Measurements from ENCODE around the genes INSL5 and WLS.

GRCh38 chr1:66728976-66729472 lies 23.2 kb upstream of the DYNLT5 start:
- PRO-cap: no peak

GRCh38 chr1:66801185-66801448 lies at the start of gene INSL5:
Gene INSL5 (minus strand): TSS chr1:66801276.
- PRO-cap: no peak

DNA sequence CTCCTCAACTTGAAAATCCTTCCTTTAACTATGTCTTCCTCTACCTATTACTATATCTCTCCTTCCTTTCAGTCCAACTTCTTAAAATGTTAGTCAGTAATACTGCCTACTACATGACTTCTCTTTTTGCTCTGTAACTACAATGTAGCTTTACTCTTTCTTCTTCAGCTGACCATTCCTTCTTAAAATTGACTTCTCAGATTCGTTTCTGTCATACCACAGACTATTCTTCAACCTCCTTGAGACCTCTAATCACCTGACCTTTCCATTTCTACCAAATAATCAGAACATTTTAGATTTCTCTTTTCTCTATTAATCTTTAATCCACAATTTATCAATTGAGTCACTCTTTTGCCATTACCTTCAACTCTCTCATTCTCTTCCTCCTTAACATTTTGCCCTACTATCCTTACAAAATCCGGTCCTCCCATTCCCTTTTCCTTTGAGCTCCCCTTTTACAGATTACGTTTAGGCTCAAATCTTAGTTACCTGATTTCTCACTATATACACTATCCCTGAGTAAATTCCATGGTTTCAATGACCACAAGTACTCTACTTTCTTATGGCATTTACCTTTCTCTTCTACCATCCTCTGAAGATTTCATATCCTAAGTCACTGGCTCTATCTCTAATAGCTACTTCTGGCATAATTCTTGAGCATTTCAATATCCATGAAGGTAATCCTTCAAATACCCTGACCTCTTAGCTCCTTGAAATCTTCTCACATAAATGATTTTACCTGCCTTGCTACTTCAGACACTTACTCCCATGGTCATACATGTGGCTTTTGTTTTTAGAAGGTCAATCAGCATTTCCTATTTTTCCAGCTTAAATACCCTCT lies 17.4 kb downstream of the DNAI4 start:
- PRO-cap: no peak

DNA sequence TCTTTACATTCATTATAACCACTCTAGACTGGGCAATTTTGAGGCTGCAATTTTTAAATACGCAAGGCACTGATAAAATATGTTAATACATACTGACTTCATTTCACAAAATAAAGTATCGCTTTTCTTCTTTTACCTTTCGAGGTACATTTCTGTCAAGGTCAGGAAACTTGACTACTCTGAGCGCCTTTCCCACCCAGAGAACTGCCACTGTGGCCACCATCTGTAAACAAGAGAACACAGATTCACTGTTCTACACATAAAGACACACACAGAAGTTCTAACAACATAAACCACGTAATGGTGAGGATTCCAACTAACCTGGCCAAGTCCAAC lies 1.3 kb downstream of the SLC35D1 start:
- PRO-cap: no peak

GRCh38 chr1:67052971-67053278 lies 1.0 kb downstream of the SLC35D1 start:
- PRO-cap: no peak

DNA sequence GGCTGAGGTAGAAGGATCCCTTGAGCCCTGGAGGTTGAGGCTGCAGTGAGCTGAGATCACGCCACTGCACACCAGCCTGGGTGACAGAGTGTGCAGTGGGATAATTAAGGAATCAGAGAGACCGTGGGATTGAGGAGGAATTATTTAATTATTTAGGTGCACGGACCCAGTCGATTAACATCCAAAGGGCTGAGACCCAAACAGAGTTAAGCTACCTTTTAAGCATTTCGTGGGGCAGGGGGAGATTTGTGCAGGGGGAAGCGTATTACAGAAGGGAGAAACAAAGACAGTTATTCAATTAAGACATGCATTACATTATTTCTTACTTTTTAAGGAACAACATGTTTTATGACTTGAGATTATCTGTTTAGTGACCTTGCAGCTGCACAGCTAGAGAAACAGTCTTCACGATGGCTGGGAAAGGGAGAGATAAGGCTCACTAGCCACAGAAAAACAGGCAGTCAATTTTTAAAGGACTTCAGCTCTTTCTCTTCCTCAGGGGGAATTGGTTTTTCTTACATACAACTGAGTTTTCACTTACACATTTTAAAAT lies 7.0 kb upstream of the C1orf141 start:
- PRO-cap: no peak

GRCh38 chr1:67478912-67479520 lies 48.8 kb upstream of the SERBP1 start:
- PRO-cap: no peak

DNA sequence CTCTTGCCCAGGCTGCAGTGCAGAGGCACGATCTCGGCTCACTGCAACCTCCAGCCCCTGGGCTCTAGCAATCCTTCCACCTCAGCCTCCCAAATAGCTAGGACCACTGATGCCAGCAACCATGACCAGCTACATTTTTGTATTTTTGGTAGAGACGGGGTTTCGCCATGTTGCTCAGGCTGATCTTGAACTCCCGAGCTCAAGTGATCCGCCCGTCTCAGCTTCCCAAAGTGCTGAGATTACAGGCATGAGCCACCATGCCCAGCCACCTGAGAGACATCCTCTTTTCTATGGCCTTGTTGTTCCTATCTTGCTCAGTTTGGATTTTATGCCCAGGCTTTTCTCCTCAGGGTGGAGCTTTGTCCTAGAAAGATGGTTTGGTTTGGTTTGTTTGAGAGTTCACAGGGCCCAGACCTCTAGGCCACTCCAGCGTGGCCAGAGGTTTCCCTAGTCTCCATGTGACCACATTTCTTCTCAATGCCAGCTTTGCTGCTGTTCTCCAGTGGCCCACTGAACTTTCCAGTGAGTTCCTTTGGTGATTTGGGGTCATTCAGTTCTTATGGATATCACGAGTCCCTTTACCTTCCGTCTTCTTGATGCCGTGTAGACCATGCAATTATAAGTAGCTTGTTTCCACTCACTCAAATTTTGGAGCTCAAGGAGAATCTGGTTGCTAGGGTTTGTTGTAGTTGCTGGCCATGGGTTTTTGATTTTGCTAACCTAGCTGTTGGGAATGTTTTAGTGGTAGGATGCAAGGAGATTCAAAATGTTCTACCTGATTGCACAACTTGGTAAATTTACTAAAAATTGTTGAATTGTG lies 92.6 kb upstream of the SERBP1 start:
- PRO-cap: no peak

DNA sequence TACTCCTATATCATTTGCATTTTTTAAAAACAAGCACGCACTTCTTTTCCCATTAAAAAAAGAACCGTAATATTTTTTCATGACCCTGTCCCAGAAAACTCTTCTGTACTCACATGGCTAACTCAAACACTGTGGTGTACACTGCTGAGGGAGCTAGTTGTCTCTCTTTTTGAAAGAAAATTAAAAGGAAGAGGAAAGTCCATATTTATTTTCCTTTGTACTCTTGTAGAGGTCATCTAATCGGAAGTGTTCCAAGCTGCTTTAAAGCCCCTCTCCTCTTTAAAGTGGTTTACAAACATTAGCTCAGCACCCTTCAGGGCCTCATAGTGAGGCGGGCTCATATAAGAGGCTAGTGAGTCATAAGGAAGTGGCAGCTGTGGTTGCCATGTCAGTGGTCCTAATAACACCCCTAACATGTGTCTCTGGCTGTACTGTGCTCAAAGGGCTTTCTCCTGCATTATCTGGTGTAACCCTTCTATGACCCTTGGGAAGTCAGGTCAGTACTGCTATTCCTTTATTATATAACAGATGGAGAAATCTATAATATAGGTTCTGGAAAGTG lies 104.4 kb upstream of the SERBP1 start:
- PRO-cap: no peak

DNA sequence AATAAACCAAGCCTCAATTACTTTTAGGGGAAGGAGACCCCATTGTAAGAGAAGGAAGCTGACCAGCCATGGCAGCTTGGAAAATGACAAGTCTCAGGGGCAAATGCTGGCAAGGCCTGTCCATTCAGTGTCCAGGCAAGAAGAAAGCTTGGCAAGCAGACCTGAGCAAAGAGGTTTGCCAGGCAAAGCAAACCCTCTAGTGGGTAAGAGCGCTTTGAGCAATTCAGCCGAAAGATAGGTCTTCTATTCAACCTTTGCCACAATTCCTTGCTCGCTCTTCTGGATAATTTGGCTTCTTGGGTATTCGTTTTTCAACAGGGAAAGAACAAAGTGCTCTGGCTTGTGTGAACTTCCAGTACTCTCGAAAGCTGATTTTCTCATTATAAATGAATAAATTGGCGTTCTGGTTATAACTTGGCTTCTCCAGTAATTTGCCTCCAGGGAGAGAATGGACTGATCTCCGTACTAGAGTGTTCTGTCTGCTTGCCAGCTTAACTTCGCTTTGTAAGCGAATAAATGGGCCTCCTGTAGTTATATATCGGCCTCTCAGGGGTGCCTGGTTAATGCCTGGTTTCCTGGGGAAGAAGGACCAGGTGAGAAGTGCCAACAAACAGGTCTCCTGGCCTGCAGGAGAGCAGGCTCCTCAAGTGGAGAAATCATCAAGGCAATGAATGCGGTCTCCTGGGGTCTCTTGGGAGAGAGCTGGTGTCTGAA lies 107.2 kb upstream of the SERBP1 start:
- PRO-cap: no peak

DNA sequence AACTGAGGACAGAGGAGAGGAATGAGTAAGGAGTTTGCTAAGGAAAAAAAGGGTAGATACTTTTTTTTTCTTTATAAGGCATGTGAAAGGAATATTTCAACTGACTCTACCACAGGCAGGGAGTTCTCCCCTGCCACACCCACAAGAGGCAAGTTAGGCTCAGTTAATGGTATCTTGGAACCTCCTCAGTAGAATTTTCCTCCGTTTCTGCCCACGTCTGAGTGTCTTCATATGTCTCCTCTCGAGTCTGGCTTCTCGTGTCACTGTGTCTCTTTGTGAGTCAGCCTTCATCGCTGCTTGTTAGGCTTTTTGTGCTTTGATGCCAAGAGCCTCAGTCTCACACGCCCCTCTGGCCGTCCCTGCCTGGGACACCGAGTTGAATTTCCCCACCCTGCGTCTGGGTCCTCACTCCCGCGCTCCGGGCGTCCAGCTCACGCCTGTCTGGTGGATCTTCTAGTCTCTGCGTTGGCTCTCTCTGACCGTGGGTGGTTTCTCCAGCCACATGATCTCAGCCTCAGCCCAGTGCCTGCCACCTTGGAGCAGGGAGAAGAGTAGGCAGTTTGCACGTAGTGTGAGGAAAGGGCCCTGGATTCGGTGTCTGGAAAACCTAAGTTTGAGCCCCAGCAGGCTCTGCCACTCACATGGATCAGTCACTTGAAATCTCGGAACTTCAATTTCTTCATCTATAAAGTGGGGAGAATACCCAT lies 125.7 kb upstream of the GADD45A start:
- PRO-cap: no peak

DNA sequence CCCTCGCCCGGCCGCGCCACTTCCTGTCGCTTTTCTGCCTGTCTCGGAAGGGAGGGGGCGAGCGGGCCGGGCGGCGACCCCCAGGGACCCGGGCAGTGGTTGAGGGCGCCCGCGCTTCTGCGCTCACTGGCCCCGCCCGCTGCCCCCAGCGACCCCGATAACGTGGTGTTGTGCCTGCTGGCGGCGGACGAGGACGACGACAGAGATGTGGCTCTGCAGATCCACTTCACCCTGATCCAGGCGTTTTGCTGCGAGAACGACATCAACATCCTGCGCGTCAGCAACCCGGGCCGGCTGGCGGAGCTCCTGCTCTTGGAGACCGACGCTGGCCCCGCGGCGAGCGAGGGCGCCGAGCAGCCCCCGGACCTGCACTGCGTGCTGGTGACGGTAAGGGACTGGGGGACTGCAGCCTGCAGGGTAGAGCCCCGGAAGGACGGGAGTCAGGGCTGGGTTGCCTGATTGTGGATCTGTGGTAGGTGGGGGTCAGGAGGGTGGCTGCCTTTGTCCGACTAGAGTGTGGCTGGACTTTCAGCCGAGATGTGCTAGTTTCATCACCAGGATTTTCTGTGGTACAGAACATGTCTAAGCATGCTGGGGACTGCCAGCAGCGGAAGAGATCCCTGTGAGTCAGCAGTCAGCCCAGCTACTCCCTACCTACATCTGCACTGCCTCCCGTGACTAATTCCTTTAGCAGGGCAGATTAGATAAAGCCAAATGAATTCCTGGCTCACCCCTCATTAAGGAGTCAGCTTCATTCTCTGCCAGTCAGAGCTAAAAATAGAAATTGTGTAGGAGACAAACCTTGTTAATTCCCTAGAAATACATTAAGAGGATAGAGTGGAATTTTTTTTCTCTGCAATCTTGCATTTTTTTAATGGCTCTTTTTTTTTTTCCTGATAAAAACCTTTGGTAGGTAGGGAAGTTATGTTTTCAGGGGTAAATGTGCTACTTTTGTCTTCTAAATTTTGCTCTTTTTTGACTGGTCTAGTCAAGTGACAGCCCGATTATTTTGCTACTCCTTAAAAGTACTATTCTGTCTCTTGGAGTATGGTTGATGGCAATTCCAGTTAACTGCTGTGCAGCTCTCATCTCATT lies 1.5 kb downstream of the GADD45A start:
- PRO-cap: bidirectional peak, plus-strand start at position 168 of the sequence, minus-strand start at position 36 of the sequence; bidirectional peak, plus-strand start at position 253 of the sequence, minus-strand start at position 247 of the sequence

- PRO-cap: no peak
Measured at GRCh38 chr1:67735890-67736814, 51.2 kb downstream of the GADD45A start.

DNA sequence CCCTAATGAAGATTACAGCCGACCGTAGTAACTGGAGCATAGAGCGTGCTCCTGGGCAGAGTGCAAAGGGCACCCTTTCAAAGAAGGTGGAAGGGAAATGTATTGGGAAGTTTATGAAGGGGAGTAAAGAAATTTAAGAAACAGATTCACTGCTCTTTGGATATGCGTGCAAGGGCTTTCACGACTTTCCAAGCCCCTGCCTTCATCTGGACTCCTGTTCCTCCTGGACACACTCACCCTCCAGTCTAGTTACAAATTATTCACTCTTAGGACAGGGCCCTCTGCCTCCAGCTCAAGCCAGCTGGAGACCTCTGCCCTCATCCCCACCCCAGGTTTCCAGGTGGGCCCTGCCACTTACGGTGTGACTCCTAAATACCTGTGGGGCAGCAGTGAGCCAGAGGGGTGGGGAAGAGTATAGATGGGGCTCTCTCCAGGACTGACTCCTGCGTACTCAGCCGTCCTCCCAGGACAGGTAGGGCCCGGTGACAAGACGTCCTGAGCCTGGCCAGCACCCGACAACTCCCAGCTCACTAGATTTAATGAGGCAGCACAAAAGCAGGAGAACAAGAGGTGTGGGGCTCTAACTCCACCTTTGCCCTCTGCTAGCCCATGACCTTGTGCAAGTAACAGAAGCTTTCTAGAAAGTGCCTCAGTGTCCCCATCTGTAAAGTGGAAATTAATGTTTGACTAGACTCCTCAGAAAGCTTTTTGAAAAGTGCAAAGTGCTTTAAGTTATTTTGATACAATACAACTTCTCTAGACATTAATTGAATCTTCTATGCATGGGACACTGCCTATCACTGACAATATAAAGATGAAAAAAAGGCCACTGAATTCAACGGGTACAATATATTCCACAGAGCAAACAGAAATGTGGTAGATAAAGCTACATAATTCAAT lies 16.8 kb downstream of the GNG12 start:
- PRO-cap: no peak

DNA sequence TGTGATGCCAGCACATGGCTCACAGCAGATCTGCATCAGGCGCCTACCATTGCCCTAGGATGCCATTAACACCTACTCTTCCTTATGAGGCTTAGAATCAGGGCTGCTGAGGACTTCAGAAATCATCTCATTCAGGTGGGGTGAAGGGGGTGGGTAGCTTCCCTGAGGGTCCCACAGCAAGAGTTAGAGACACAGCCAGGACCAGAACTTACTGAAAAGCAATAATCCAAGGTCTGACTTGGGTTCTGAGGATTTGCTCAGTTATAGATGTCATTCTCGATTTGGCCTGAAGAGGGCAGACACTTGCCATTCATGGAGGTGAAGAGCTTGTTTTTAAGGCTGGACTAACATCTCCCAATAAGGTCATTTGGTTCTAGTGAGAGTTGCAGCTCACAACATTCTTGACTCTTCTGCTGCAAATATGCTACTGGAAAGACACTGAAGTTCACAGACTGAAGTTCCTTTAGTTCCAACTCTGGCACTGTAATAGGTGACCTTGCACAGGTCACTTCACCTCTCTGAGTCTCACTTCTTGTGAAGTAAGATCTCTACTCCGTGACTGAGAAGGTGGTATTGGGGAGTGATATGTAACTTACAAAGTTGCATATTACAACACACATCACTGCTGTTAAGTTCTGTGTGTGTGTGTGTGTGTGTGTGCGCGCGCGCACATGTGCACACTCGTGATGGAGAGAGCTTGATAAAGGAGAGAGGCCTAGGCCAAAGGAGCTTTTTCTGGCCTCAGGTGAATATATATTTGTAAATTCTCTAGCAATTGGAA lies 69.8 kb upstream of the DIRAS3 start:
- PRO-cap: no peak

DNA sequence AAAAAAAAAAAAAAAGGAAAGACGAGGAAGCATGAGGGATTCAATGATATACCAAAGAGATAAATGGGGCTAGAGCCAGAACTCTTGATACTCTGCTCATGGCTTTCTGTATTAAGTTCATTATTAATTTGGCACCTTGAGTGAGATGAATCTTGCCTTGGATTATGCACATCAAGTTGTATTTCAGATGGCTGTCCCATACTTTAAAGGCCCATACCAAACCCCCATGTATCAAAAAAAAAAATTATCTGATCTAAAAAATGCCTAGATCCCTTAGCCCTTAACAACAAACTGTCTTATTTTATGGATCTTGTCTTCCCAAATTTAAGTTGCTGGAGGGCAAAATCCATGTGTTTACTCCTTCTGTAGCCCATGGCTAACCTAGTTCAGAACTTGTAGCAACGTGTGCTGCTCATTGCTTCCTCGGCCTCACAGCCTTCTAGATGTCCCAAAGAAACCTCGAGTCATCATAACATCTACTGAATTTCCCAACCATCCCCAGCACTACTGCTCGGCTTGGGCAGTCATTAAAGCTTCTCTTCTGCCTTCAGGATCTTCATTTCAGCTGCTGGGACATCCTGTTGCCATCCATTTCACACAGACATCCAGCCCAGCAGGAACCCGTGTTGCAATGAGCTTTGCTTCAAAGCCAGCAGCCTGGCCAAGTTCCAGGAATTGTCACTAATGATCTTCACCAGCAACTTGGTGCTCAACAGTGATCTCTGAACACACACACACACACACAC lies 18.7 kb downstream of the WLS start:
- PRO-cap: no peak

DNA sequence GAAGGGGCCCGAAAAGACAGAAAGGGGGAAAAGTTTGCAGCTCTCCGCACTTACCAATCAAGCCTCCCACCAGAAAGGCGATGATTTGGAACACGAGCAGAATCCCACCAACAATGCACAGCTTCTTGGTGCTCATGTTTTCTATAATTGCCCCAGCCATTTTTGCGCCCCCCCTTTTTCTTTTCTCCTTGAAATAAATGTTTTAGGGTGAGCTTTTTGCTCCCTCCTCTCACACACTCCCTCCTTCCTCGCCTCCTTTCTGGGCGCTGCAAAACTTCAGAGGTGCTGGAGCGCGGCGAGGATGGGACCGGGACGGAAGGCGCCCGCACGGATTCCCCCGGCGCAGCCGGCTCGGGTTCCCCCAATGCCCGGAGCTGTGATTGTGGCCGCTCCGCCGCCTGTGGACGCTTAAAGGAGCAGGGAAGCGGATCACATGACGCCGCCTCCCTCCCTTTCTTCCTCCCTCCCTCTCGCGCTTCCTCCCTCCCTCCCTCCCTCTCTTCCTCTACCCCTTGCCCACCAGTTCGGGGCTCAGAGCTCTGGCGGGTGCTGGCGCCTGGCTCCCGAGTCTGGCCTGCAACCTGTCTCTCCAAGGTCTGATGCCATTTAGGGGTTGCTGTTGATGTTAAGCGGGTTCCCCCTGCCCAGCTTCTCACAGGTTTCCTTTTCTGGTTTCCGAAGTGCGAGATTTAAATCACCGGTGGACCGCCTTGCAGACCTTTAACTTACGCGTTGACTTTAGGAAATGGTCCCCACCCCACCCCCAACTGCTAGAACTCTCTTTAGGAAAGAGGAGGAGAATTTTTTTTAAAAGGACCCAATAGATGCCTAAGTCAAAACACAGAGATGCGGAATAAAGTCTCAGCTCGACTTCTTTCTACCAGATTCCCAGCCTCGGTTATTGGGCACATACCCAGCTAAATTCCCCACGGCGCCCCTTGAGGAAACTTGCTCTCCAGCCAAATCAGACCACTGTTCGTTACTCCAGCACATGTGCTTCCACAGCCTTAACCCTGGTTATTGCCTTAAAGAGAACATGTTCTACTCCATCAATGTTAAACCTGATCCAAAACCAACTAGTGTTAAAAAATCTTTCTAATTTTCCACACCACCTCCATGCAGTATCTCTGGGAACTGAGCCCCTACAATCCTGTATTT lies at the start of gene WLS:
TSS of gene WLS (minus strand) at position 384 of the 1,158 bp plus-strand sequence.
- PRO-cap: bidirectional peak, plus-strand start at position 522 of the sequence, minus-strand start at position 384 of the sequence

DNA sequence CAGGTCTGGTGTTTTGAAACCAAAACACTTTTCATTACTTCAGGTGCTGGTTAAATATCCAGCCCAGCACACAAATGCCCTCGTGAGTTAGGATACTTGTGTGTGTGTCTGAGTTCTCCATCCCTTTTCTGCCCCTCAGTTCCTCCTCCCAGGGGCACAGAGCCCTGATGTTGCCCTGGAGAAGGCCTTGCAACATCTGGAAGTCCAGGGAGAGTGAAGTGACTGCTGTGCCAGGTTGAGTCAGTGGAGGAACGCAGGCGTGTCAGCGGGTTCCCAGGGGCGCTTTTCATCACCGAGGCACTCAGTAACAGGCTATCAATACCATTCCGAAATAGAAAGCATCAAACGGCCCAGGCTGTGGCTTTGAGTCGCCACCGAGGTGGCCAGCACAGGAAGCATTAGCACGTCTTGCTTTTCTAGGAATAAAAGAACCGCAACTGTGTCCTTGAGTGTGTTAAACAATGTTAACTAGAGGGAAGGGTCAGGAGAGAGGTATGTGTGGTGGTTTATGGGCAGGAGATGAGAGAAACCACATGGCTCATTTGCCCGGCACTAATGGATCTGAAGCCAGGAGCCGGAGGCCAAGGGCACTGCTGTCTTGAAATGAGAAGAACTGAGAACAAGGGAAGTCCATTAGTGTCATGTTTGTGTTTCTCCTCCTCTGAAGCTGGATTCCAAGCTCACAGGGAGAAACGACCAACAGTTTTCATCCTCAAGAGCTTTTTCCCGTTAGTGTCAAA lies 90.9 kb upstream of the WLS start:
- PRO-cap: no peak

- PRO-cap: no peak
Measured at GRCh38 chr1:70234237-70235043, 13.3 kb downstream of the SRSF11 start.

DNA sequence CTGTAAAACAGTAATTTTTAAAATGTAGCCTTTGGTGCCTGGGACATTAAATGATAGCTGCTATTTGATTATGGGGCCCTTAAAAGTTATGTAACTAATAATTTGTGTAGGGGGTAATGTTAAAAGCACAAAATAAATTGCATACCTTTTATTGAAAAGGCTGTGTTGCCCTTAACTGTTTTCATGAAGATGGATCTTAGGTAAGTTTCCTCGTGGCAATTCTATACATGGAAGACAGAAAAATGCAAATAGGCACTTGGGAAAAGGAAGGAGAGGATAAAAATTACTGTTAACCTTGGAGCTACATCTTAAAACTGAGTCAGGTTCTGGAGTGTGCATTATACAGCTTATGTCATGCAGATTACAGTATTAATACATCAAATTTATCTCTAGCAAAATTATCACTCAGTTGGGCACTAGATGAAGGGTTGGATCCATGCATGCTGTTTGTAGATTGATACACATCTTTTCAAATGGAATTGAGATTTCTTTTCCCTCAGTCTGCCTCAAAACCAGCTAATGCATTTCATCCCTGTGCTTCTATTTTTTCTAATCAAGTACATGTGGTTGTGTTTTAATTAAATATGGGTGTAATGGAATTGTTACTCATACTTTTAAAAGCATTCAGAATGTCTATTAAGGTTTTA lies 32.6 kb downstream of the SRSF11 start:
- PRO-cap: no peak

Data from WTC11 (cell line).